ENCODE data around the gene TMEM220.

DNA sequence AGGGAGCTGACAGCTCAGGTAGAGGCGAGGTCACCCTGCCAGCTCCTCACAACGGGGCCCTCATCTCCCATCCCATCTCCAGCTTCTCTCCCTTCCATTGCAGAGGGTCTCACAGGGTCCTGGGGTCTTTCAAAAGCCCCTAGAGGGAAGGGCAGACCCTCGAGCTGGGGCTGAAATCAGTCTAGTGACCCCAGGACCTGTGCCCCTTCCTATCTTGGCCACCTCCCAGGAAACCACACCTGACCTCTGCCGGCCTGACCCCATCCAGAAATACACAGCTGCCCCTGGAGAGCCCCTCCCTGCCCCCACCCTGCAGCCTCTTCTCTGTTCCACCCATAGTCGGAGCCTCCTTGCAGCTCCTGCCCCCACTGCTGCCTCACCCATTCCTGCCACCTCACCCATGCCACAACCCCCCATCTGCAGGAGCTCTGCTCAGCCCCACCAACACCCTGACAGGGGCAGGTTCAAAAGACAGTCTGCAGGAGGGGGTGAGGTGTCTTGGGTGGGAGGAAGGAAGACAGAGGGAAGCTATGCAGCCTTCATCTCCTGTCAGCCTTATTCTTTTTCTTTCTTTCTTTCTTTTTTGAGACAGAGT, 23.4 kb downstream of the PIK3R5 start:
- PRO-cap, 4 experiments = no peak in any of the 4 experiments
- RAMPAGE, long total RNA, 2 experiments = no peak in any of the 2 experiments

DNA sequence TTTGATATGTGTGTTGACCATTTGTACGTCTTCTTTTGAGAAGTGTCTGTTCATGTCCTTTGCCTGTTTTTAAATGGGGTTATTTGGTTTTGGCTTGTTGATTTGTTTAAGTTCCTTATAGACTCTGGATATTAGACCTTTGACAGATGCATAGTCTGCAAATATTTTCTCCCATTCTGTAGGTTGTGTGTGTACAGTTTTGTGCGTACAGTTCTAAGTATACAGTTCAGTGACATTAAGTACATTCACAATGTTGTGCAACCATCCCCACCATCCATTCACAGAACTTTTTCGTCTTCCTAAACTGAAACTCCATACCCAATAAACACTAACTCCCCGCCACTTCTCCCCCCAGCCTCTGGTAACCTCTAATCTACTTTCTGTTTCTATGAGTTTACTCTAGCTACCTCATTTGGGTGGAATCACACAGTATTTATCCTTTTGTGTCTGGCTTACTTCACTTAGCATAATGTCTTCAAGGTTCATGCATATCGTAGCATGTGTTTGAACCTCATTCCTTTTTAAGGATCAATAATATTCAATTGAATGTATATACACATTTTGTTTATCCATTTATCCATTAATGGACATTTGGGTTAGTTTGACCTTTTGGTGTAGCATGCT, 14.3 kb downstream of the PIK3R5 start:
- PRO-cap, 4 experiments = no peak in any of the 4 experiments
- RAMPAGE, long total RNA, 2 experiments = no peak in any of the 2 experiments

- PRO-cap, 4 experiments = no peak in any of the 4 experiments
- RAMPAGE, long total RNA, 2 experiments = no peak in any of the 2 experiments
Measured at GRCh38 chr17:8959388-8959993, 6.0 kb downstream of the PIK3R5 start.

DNA sequence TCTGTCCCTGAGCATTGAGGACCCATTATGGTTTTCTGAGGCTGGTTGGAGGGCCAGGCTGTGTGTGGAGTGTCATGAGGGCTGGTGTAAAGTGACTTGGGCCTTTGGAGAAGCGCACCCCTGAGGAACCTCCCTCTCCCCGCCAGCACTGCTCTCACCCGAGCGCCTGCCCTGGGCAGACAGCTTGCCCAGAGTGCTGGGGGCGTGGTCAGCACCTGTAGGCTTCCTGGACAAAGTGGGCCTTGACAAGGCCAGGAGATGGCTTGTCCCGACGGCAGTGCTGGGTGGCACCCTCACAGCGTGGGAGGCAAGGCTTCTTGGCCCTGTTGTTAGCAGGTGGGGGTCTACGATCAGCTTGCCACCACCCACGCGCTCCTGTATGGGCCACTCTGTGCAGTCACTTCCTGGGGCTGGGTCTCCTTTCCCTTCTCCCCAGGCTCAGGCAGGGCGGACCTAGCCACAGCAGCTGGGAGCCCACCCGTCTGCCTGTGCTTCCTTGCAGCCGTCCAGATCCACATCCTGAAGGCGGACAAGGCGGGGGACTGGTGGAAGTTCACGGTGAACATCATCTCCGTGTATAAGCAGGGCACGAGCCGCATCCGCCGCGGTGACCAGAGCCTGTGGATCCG, 217.9 kb downstream of the NTN1 start:
- PRO-cap, 4 experiments = no peak in any of the 4 experiments
- RAMPAGE, long total RNA, 2 experiments = no peak in any of the 2 experiments

DNA sequence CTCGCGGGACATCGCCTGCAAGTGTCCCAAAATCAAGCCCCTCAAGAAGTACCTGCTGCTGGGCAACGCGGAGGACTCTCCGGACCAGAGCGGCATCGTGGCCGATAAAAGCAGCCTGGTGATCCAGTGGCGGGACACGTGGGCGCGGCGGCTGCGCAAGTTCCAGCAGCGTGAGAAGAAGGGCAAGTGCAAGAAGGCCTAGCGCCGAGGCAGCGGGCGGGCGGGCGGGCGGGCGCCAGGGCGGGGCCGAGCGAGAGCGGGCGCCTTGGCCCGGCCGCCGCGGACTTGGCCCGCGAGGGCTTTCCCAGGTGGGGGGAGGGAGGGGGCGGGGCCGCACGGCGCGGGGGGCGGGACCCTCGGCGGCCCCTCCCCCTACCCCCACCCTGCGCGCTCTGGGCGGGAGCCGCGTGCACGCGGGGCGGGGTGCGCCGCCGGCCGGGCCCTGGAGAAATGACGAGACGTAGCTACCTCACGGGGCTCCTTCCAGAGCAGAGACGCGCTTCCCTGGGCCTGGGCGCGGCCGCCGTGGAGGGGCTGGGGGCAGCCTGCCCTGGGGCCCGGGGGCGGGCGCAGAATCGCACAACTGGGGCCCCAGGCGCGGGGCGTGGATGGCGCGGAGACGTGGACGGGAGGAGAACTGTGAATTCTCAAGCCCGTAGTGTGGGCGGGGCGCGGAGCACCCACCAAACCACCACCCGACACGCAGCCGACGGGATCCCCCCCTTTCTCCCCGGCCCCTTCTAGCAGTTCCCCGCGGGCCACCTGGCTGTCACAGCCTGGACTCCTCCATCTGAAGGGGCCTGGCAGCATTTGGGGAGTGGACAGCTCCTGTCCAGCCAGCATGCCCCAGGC, 218.7 kb downstream of the NTN1 start:
- PRO-cap, 4 experiments = peak in 4 of 4 experiments; most common plus-strand start position 428 of the sequence (in 4); most common minus-strand start position 287 of the sequence (in 4)
- RAMPAGE, long total RNA, 2 experiments = no peak in any of the 2 experiments

DNA sequence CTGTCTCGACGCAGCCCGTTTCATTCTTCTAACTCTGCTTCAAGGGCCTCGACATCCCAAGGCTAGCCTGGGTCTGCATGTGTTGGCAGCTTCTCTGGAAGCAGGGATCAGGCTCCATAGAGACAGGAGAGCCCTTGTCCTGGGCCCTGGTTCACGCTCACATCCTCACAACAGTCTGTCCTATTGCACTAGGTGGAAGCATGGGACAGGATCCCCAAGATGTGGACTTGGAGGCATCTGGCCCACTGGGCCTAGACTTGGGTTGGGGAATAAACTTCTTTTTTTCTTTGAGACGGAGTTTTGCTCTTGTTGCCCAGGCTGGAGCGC, 226.7 kb downstream of the NTN1 start:
- PRO-cap, 4 experiments = no peak in any of the 4 experiments
- RAMPAGE, long total RNA, 2 experiments = no peak in any of the 2 experiments

- PRO-cap, 4 experiments = no peak in any of the 4 experiments
- RAMPAGE, long total RNA, 2 experiments = no peak in any of the 2 experiments
Measured at GRCh38 chr17:9371965-9372583, 203.5 kb downstream of the STX8 start.

DNA sequence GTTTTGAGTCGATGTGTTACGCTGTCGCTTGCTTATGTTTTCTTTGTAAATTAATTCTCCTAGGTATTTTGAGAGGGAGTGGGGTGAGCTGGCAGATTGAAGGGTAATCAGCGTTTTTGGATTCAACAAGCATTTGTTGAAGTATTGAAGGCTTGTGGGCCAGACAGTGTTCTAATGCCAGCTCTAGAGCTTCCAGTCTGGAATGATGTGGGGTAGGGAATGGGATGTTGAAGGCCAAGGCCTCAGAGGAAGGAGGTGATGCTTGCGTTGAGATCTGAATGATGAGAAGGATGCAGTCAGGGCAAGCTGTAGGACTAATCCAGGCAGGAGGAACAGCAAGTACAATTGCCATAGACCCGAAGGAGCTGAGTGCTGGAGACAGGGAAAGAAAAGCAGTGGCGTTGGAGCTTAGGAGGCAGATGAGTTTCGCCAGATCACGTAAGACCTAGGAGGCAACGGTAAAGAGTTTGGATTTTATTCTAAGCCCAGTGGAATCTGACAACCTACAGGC, 1.0 kb downstream of the USP43 start:
- PRO-cap, 4 experiments = no peak in any of the 4 experiments
- RAMPAGE, long total RNA, 2 experiments = no peak in any of the 2 experiments

GRCh38 chr17:9669811-9670053, 24.4 kb downstream of the USP43 start:
- PRO-cap, 4 experiments = no peak in any of the 4 experiments
- RAMPAGE, long total RNA, 2 experiments = no peak in any of the 2 experiments

- PRO-cap, 4 experiments = no peak in any of the 4 experiments
- RAMPAGE, long total RNA, 2 experiments = no peak in any of the 2 experiments
Measured at GRCh38 chr17:9726095-9726669, 65.2 kb downstream of the DHRS7C start.

- PRO-cap, 4 experiments = no peak in any of the 4 experiments
- RAMPAGE, long total RNA, 2 experiments = no peak in any of the 2 experiments
Measured at GRCh38 chr17:9958110-9958452, 53.0 kb upstream of the RCVRN start.

DNA sequence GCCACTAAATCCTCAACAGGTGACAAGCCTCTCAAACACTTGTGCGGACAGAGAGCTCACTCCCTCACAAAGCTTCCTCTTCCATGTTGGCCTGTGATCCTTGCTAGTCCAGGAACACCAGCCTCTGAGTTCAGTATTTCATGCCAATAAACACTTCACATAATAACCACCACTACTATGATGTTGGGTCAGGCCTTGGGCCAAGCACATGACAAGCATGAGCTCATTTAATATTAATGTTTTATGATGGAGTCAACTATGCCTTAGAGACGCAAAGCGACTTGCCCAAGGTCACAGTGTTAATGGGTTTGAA, 129.1 kb downstream of the GAS7 start:
- PRO-cap, 4 experiments = no peak in any of the 4 experiments
- RAMPAGE, long total RNA, 2 experiments = no peak in any of the 2 experiments

DNA sequence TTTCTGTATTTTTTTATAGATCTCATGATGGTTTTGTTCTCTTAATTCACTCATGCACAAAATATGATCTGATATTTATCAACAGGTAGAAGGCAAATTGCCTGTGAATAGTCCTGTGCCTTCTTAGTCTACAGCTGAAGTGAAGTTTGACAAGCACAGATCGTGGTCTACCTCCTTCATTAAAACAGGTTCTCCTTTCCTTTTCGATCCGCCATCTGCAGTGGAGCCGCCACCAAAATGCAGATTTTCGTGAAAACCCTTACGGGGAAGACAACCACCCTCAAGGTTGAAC, 60.1 kb upstream of the GAS7 start:
- PRO-cap, 4 experiments = no peak in any of the 4 experiments
- RAMPAGE, long total RNA, 2 experiments = no peak in any of the 2 experiments

GRCh38 chr17:10549041-10549513, 381 bp downstream of the MYH2 start:
- PRO-cap, 4 experiments = no peak in any of the 4 experiments
- RAMPAGE, long total RNA, 2 experiments = no peak in any of the 2 experiments

DNA sequence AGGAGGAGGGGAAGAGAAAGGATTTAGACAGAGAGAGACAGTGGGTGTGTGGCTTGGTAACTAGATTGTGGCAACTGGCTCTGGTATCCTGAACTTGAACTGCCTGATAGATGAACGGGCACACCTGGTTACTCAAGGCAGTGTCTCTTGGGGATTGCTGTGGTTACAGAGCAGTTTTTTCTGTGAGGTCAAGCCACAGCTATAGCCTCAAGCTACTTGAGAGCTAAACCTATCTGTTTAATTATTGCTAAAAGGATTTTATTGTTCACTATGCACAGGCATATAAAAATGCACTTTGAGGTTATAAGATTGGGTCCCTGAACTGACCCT, 29.8 kb upstream of the MYH2 start:
- PRO-cap, 4 experiments = no peak in any of the 4 experiments
- RAMPAGE, long total RNA, 2 experiments = no peak in any of the 2 experiments

DNA sequence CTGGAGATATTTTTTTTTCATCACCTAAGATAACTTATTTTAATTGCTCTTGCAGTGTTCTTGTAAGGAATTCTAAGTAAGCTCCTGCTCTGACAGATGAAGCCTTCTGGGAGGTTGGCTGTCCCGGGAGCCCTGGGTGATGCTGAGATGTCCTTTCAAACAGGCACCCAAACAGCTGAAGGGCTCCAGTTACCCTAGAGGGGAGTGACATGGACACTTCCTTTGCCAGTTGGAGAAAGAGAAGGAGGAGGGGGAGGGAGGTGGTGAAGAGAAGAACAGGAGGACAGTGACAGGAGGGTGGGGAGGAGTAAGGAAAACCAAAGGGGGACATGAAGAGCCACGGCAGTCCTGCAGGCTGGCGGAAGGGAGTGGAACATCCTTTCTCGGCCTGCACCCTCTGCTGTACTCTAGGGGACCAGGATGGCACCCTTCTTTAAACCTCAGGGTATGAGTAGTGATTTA, 51.8 kb downstream of the MYH3 start:
- PRO-cap, 4 experiments = no peak in any of the 4 experiments
- RAMPAGE, long total RNA, 2 experiments = no peak in any of the 2 experiments

- PRO-cap, 4 experiments = no peak in any of the 4 experiments
- RAMPAGE, long total RNA, 2 experiments = no peak in any of the 2 experiments
Measured at GRCh38 chr17:10622909-10623476, 34.1 kb downstream of the MYH3 start.

DNA sequence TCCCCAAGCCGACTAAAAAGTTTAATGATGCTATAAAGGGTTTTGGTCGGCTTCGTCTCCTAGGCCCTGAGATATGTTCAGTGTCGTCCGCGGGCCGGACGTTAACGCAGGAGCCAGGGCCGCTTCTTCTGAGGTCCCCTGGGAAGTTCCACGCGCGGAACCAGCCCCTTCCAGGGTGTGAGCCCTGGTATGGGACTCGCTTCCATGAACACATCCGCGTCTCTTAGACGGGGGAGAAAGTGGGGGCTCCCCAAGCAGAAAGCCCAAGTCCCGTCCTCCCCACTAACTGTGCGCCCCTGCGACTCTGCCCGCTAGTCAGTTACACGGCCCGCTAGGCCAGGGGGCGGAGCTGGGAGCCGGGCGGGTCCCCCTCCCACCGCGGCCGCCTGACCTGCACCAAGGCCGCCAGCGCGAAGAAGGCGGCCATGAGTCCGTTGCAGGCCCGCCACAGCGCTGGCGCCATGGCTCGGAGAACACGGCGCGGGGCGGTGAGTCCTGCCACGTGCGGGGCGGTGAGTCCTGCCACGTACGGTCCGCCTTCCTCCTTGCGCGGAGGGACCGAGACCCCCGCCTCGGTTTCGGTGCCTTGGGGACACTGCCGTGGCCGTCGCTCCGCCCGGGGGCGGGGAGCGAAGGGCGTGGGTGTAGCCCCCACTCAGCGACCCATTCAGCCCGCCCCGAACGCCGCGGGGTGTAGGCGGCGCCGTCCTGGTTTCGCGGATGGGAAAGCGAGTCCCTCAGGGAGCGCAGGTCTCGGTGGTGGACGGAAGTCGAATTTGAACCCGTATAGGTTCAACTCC, at the start of gene TMEM220:
TMEM220 (minus strand) TSS at position 635 of the 800 bp plus-strand sequence.
- PRO-cap, 4 experiments = peak in 4 of 4 experiments; most common plus-strand start position 399 of the sequence (in 4); most common minus-strand start position 306 of the sequence (in 4)
- RAMPAGE, long total RNA, 2 experiments = start-site peak on the plus strand in 2 of 2 experiments, centred at positions 404 to 413 of the sequence, 152 to 230 reads per replicate; start-site peak on the minus strand in 2 of 2 experiments, centred at positions 656 to 659 of the sequence, 593 to 644 reads per replicate

- PRO-cap, 4 experiments = no peak in any of the 4 experiments
- RAMPAGE, long total RNA, 2 experiments = no peak in any of the 2 experiments
Measured at GRCh38 chr17:10733069-10733523, 3.3 kb upstream of the TMEM220 start.

DNA sequence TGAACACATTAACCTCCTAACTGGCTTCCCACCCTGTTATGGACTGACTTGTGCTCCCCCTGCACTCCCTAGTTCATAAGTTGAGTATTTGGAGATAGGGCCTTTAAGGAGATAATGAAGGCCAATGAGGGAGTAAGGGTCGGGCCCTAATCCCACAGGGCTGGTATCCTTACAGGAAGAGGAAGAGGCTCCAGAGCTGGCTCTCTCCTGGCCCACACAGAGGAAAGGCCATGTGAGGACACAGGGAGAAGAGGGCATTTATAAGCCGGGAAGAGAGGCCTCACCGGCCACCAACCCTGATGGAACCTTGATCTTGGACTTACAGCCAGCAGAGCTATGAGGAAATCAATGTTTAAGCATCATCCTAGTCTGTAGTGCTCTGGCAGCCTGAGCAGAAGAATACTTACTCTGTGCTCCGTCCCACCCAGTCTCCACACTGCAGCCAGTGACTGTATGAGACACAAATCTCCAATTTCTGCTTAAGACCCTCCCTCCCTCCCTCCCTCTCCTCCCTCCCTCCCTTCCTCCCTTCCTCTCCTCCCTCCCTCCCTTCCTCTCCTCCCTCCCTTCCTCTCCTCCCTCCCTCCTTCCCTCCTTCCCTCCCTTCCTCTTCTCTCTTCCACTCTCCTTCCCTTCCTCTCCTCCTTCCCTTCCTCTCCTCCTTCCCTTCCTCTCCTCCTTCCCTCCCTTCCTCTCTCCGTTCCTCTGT, 8.7 kb upstream of the TMEM220 start:
- PRO-cap, 4 experiments = no peak in any of the 4 experiments
- RAMPAGE, long total RNA, 2 experiments = no peak in any of the 2 experiments

Measured in right lobe of liver (tissue), 4 donors.